Cytotoxic T cell (primary cell): ENCODE measurements around a stretch of chr1.

- PRO-cap, 2 experiments = no peak in any of the 2 experiments
Measured at GRCh38 chr1:54296196-54296819, 96.3 kb downstream of the MRPL37 start.

GRCh38 chr1:54336382-54337061 lies 136.6 kb downstream of the MRPL37 start:
- PRO-cap, 2 experiments = no peak in any of the 2 experiments

DNA sequence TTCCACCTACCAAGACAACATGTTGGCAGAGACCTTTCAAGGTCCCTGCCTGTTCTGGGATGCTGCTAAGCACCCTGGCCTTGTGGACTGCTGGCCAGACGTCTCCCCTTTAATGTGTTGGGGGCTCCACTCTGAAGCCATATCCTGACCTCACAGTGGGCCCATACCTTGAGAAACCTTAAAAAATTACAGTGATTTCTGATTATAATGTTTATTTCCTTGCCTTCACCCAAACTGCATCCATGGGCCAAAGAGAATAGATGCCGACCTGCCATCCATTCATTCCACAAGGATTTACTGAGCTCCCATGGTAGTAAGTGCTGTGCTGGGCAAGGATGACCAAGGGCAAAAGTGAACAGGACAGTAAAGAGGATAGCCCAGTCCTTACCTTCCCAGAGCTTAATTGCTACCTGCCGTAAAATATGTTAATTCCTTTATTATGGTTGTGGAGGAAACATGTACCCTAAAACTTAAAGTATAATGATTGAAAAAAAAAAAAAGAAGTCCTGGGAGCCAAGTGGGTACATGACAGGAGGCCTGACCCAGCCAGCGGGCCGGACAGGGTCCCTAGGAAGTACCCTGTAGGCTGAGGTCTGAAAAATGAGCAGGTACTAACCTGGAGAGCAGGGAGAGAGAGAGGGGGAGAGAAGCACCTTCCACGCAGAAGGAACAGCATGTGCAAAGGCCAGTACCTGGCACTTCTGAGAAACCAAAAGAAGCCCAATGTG lies 141.4 kb downstream of the MRPL37 start:
- PRO-cap, 2 experiments = no peak in any of the 2 experiments

- PRO-cap, 2 experiments = no peak in any of the 2 experiments
Measured at GRCh38 chr1:54354931-54355472, 155.0 kb downstream of the MRPL37 start.

DNA sequence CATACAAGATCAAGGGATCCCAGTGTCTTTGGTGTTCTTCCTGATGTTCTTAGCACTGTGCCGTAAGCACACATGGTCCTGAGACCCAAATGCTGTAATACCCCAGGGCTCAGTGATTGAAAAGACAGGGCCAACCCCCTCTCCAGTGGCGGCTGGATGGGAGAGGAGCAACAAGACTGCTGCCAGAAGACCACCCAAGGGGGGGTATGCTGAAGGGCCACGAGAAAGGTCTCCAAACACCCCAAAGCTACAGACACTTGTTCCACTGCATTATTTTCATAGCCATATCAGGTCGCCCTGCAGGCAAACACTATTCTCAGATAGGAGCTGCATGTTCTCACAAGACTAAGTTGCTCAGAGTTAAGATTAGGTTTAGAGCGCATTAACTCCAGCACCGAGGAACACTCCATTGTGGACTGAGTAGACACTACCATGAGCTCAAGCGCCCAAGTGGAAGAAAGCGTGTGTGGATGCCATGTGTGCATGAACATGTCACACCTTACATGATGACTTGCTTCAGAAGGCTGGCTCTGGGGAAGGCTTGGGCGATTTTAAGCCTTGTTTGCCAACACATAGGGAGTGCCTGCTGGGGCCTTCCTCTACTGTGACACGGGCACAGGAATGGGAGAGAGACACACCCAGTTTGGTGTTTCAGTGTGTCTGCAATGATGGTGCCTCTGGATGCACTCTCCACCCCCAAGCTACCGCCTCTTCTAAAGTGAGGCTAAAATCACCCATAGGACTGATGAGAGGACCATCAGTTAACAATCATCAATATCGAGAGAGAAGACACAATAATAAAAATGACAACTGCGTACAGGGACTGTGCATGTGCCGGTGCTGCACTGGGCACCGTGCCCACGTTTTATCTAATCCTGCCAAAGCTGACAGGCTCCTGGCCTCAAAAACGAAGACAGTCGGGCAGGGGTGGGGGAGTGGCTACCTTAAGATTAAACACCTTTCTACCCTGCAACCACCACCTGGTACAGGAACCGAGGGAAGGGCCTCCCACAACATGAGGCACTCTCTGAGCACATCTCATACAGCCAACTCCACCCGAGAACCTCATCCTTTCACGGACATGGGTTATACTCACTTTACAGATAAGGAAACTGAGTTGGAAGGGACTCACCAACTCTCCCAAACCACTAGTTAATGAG lies 171.3 kb downstream of the MRPL37 start:
- PRO-cap, 2 experiments = no peak in any of the 2 experiments

- PRO-cap, 2 experiments = no peak in any of the 2 experiments
Measured at GRCh38 chr1:54378143-54379284, 169.5 kb upstream of the ACOT11 start.

GRCh38 chr1:54396354-54396908 lies 151.6 kb upstream of the ACOT11 start:
- PRO-cap, 2 experiments = no peak in any of the 2 experiments

GRCh38 chr1:54592471-54592722 lies 30.9 kb downstream of the FAM151A start:
- PRO-cap, 2 experiments = no peak in any of the 2 experiments

DNA sequence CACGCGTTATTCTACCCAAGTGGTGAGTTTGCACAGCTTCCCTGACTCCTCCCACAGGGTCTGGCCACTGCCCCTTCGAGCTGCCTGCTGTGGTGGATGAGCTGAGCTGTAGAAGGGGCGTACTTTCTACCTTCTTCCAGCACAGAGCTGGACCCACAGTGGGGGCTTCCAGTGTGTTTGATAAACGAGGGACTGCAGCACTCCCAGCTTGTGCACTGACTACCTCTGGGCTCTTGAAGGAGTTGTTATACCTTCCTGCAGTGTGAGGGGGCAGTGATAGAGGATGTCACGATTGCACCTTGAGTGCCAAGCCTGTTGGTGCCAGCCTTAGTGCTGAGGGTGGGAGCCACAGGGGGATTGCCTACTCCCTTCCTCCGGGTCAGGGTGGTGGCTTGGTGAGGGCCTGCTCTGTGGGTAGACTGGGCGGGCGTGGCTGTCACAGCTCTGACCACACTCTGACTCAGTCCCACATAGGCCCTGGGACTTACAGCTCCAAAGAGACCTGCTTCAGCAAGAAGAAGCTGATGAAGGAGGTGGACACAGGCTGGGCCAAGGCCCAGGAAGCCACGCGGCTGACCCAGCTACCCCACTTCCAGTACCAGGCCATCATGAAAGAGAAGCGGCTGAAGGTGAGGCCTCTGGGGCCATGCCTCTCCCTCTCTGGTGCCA lies 1.3 kb downstream of the LEXM start:
- PRO-cap, 2 experiments = peak in 2 of 2 experiments; most common plus-strand start position 505 of the sequence (in 1); most common minus-strand start position 217 of the sequence (in 1)

DNA sequence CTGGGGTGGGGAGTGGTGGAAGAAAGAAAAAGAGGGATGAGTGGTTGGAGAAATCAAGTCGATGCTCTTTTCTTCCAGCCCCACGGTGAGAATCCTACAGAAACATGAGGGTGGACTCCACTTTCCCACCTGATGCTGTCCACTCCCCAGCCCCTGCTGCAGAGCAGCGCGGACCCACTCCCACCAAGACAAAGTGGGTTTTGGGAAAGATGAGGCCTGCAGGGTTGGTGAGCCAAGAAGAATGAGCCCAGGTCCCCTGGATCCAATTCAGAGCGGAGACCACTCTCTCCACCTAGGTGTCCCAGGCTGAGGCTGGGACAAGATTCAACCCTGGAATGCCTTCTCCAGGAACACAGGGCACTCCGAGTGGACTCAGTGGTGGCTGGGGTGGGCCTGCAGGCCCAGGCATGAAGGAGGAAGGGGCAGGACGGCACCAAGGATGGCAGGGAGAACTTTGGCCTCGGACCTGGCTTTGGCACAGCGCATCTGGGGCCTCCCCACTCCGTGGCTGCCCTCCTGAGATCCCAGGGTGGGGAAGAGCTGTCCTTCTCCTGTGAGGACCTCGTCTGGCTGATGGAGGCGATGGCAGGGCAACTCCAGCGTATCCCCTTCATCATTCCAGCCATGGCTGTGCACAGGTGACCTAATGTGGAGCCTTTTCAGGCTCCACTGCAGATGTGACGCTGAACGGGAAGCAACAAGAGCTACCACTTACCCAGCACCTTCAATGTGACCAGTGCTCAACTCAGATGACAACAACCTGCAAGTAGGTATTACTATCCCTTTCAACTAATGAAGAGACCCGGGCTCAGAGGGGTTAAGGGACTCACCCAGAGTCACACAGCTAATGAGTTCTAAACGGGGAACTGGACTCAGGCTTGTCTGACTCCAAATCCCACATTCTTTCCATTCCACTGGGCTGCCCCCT lies 35.6 kb downstream of the DHCR24 start:
- PRO-cap, 2 experiments = no peak in any of the 2 experiments

DNA sequence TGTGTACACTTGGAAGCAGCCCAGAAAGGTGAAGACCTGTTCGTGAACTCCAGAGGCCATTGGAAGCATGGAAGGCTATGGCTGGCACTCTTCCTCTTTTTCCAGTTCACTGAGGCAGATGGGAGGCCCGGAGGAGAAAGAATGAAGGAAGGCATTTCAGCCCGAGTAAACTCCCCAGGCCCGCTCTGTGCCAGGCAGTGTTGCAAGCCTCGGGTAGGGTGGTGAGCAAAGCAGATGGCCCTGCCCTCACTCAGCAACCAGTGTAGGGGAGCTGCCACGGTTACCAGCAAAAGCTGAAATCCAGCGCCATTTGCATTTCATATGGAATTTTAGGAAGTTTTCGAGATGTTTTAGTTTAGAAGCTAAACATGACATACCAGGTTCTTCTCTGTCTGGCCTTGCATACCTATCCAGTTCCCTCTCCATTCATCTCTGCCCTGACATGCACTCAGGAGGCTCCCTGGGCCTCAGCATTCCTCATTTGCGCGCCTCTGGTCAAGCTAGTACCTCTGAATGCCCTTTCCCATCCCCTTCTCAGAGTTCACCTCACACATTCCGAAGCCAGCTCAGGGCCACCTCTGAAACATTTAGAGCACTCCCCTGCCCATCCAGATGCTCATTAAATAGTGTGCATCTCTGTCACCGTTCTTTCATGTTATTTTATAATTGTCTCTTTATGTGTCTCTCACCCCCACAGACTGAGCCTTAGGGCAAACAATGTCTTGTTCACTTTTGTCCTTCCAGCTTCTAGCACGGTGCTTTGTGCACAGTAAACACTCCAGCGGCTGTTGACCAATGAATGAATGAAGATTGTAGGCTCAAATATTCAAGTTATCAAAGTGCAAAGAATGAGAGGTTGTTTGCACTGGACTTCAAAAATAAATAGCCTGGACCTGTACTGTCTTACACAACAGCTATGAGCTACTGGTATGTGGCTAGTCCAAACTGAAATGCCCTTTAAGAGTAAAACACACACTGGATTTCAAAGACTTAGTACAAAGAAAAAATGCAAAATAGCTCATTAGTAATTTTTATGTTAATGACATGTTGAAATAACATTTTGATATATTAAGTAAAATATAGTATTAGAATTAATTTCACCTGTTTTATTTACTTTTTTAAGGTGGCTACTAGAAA lies 1.1 kb upstream of the DHCR24 start:
- PRO-cap, 2 experiments = no peak in any of the 2 experiments

DNA sequence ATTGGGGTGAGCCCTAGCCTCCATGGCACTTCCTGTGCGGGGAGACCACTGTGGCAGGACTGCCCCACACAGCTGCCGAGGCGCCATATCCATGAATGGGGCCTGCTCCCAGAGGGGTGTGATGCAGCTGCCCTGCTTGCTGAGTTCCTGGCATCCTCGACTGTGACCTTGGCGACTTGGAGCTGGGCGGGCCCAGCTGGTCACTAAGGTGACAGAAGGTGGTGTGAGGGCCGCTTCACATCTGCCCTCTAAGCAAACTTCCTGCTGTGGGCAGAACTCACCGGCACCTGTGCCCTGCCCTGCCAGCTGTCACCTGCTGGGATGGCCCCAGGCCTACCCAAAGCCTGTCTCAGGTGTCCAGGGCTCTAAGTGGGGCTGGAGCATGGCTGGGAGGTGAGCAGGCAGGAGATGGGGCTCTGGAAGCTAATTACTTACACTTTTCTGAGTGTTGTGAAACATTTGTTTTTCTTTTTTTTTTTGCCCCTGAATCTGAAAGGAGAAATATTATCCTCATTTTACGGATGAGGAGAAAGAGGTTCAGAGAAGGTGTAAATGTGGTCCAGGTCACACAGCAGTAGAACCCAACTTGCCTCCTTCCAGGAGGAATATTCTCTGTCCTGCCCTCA lies 9.1 kb upstream of the BSND start:
- PRO-cap, 2 experiments = no peak in any of the 2 experiments

DNA sequence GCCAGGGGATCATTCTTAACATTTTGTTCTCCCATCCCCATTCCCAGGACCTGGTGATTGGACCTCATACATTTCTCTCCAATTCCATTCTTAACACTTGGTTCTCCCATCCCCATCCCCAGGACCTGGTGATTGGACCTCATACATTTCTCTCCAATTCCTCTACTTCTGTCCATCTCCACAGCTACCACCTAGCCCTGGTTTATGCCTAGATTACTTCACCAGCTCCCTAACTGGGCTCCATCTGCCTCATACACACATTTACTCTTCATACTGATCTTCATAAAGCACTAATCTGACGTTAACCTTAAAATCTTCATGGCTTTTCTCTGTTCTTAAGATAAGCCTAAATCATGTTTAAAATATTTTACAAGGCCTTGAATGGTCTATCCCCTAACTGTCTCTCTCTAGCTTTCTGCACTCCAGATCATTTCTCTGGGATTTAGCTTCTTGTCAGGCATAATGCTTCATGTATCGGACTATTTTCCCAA lies 35.5 kb downstream of the USP24 start:
- PRO-cap, 2 experiments = no peak in any of the 2 experiments

GRCh38 chr1:55216021-55216619 lies 956 bp upstream of the USP24 start:
- PRO-cap, 2 experiments = no peak in any of the 2 experiments

GRCh38 chr1:55328979-55329599 lies 113.9 kb upstream of the USP24 start:
- PRO-cap, 2 experiments = no peak in any of the 2 experiments

DNA sequence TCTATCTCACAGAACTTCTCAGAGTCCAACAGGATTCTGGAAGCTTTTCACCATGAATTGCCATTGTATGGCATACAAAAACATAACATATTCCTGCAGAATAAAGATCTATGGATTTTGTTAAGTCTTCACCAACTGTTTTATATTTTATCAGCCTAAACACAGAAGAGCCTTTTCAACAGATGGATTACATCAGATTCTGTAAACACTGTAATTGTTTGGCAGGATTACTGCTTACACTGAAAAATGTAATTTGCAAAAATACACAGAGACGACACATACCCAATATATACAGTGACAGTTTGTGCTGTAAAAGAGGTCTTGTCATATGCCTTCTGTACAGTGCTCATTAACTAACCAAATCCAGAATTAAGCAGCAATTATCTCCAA lies 618.2 kb upstream of the USP24 start:
- PRO-cap, 2 experiments = no peak in any of the 2 experiments

- PRO-cap, 2 experiments = no peak in any of the 2 experiments
Measured at GRCh38 chr1:56200393-56200889, 378.9 kb downstream of the PLPP3 start.

DNA sequence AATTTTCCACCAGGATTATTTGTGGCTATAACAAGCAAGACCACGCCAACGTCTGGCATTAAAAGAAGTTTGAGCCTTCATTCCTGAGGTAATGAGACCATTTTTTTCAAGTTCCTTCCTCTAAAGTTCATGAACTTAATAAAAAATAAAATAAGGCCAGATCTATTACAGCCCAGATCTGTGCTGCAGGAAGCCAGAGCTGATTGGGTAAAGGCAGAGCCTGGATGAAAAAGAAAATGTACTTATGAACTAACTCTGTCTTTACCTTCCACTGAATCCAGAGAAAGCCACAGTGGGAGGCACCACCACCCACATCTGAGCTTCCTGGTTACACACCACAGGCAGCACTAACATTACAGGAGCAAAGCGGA lies 293.7 kb downstream of the PLPP3 start:
- PRO-cap, 2 experiments = no peak in any of the 2 experiments

GRCh38 chr1:56357891-56358221 lies 221.5 kb downstream of the PLPP3 start:
- PRO-cap, 2 experiments = no peak in any of the 2 experiments

DNA sequence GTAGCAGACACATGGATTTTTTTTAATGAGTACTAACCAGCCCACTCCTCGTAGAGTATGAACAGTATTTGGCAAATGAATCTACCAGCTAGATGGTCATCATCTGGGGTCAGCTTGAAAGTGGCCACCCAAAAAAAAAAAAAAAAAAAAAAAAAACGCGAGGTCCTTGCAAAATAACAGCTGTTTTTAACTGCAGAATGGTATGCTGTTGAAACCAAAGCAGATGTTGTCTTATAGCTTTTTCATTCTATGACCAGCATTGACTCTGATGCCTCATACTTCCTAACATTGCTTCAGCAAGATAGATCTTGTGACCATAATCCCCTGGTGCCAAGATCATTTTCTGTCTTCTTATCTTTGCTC lies 181.7 kb downstream of the PLPP3 start:
- PRO-cap, 2 experiments = no peak in any of the 2 experiments